ENCODE measurements around a stretch of chr19.

DNA sequence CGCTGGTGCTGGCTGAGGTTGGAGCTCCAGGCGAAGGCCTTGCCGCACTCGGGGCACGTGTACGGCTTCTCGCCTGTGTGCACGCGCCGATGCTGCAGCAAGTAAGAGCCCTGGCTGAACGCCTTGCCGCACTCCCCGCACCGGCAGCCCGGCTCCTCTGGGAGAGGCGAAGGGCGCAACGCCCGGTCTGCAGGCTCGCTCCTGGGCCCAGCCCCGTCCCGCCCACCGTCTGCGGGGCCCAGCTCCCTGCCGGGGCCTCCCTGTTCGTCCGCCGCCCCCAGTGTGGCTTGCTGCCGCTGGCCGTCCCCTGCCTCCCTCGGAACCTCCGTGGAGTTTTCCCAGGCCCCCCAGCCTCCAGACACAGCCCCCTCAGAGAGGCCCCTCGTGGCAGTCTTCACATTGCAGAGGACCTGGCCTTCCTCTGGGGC is 3.9 kb upstream of the A1BG start:
- PRO-cap, 2 experiments = no peak in any of the 2 experiments

GRCh38 chr19:58434403-58435284 is 5.3 kb downstream of the ZNF132 start:
- PRO-cap, 2 experiments = no peak in any of the 2 experiments

DNA sequence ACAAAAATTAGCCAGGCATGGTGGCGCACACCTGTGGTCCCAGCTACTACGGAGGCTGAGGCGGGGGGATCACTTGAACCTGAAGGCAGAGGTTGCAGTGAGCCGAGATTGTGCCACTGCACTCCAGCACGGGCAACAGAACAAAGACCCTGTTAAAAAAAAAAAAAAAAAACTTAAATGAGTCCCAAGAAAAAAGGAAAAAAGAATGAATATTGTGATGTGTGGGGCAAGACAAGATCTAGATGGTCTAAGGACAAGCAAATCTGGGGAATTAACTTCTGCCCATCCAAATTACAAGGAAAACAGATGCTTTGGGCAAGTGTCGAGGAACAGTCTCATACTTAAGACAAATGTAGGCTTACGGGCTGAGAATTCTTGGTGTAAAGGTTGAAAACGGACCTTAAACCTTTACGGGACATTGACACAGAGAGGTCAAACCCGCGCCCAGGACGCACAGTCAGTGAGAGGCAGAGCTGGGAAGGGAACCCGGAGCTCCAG is 655 bp upstream of the ZNF324 start:
- PRO-cap, 2 experiments = no peak in any of the 2 experiments

DNA sequence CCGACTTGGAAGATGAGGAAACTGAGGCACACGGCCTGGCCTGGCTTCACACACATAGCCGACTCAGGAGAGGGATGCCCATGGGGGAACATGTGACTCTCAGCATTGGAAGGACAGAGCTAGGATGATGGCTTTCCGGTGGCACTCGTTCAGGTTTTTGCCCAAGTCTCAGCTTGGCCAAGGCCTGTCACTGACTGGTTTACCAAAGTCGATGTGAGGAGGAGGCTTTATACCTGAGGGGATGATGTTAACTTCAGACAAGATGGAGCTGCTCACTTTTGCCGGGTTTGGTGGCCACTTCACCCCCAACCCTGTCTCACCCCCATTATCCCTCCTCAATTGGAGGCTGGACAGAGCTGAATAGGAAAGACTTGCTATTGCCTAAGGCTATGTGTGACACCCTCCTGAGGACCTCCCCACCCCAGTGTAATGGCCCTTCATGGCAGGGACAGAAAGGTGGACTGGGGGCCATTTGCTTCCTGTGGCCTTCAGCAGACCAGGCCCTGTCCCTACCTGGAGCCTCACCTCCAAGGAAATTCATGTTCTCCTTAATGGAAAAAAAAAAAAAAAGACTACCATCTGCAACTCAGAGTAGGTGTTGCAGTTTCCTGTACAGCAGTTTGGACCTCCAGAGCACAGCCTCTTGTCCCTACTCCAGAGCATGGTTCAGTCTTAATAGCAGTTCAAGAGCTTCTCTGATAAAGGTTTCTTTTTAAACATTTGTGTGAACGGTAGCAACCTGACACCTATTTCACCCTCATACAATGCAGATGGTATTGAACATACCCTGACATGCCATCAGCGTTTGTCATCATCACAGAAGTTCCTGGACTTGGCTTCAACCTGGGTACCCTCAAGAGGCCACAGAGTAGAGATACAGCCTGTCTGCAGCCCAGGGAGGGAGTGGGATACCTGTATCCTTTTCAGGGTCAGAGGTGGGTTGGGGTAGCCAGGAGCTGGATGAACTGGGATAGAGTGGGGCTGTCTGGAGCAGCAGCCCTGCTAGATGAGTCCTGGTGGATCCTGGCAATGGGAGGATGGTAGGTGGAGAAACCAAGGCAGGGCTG is 3.0 kb upstream of the ZNF446 start:
- PRO-cap, 2 experiments = no peak in any of the 2 experiments

DNA sequence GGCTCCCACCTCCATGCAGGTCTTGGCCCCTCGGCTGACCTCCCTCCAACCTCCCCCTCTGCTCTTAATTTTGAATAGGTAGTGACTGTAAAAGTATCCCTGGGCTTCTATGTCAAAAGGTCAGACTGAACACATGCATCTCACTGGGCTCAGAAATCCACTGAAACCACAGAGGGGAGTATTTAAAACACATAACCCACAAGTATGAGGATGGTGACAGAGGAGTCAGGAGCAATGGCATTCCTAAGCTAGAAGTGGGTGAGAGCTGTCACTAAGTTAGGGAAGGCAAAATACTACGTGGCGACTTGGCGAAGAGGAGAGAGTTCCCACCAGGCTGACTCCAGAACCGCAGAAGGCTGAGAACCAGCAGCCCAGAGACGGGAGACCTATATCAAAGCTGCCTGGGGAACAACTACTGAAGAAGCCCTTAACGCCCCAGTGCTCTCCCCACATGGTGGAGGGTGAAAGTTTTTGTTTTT is 1.5 kb upstream of the ZNF446 start:
- PRO-cap, 2 experiments = no peak in any of the 2 experiments

DNA sequence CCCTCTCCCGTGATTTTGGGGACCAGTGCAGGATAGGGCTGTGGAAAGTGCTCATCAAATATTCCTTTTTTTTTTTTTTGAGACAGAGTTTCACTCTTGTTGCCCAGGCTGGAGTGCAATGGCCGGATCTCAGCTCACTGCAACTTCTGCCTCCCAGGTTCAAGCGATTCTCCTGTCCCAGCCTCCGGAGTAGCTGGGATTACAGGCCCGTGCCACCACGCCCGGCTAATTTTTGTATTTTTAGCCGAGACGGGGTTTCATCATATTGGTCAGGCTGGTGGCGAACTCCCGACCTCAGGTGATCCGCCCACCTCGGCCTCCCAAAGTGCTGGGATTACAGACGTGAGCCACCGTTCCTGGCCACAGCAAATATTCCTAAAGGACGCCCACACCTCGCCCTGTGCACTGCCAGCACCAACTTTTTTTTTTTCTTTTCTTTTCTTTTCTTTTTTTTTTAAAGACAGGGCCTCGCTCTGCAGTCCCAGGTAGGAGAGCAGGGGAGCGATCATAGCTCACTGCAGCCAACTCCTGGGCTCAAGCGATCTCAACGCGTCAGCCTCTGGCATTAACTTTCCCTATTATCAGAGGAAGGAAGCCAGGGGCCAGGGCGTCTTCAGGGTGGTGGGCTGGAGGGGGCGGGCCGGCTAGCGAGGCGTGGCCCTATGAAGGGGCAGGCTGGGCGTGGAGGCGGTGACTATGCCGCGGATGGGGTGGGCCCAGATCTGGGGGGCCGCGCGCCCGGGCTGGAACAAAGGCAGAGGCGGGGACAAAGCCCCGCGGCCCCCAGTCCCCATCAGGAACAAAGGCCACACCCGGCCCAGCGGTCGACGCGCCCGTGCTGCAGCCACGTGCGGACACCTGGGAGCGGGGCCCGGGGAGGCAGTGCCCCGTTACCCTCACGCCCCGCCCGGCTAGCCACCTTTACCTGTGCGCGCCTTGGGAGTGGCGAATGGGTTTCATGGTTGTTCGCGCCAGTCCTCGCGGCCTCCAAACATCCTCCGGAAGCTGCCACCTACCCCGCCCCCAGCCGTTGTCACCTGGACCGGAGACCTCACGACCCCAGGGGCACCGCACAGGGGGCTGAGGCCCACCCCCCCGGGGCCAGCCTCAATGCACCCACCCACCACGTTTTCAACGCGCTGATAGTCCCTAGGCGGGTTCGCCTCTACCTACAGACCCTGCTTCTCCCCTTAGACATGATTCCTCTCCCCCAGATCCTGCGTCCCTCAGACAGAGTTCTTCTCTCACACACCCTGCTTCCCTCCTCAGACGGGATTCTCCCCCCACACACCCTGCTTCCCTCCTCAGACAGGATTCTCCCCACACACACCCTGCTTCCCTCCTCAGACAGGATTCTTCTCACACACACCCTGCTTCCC is 5.6 kb upstream of the TRIM28 start:
- PRO-cap, 2 experiments = peak in 2 of 2 experiments; most common plus-strand start position 719 of the sequence (in 2); most common minus-strand start position 546 of the sequence (in 2)